ENCODE data around the genes TP53BP1 and PPIP5K1.

DNA sequence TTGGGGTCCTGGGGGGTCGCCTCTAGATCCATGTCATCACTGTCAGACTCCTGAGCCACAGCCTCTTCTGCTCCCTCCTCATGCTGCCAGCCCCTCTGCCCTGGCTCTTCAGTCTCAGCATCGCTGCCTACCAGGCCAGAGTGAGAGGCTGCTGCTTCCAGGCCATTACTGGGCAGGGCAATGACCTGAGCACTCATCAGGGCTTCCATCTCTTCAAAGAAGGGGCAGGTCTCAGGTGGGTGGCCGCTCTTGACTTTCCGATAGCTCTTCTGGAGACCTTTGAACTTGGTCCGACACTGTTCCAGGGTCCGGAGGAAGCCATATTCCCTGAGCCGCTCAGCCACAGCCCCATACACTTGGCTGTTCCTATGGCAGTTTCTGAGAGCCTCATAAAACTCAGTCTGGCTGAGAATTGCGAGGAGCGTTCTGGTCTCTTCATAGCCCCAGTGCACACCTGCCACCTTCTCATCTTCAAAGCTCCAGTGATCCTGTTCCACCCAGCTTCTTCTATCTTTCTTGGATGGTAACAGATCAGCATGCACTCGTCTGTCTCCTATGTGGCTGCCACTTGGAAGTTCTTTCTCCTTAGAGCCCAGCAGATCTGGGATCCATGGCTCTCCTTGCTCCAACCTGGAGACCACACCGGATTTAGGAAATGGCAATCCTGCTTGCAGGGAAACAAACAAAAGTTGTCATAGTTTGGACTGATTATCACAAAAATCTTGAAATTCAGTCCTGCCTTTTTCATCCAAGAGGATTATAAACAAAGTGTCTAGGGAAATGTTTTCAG is 4.5 kb downstream of the ZSCAN29 start:
- PRO-cap: no peak

- PRO-cap: no peak
Measured at GRCh38 chr15:43368727-43369382, 2.0 kb downstream of the ZSCAN29 start.

GRCh38 chr15:43369528-43370153 is 1.2 kb downstream of the ZSCAN29 start:
- PRO-cap: no peak

DNA sequence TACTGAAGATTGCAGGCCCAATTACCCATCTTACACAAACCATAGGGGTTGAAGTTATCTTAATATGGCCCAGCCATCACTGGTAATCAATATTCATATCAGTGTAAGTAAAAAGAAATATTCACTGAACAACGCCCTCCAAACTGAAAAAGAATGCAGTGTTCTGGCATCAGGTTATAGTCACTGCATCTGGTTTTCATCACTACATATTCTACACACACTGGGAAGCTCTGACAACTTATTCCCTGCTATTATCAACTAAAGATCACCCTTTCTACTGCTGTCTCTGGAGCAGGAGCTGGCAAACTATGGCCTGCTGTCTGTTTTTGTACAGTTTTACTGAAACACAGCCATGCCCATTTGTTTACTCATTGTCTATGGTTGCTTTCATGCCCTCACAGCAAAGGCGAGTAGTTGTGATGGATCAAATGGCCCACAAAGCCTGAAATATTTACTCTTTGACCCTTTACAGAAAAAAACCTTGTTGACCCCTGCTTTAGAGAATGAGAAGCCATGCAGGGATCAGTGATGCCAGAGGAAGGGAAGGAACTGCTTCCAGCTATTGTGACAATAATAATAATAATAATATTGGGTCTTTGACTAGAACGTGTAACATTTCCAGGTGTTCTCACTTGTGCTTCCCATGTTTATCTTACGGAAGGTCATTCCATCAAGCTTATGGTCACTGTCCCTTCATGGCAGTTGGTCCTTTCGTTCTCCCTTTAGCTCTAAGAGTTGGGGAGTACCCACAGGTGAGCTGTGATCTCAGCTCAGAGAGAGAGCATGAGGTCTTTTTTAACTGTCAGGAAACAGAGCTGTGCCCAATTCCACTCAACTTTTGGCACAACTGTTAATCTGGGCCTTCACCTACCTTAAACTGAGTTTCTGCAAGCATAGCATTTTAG is 35.5 kb downstream of the TUBGCP4 start:
- PRO-cap: no peak

DNA sequence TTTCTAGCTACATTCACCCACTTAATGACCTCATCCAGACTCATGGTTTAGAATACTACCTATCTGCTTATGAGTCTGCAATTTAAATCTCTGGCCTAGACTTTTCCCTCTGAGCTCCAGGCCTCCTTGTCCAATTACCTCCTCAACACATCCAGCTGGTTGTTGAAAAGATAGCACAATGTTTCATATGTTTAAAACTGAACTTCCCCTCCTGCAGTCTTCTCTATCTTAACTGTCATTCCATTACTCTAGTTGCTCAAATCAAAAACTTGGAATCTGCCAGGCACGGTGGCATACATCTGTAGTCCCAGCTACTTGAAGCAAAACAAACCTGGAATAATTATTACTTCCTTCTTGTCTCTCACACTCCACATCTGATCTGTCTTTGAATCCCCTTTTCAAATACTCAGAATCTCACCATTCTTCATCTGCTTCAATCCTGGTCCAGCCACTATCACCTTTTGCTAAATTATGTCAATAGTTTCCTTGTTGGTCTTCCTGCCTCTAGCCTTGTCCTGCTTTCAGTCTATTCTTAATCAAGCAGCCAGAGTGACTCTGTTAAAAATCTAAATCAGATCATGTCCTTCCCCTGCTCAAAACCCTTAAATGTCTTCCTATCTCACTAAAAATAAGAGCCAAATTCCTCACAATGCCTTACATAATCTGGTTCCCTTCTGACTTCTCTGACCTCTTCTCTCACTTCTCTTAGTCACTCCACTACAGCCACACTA is 8.9 kb downstream of the TP53BP1 start:
- PRO-cap: no peak

DNA sequence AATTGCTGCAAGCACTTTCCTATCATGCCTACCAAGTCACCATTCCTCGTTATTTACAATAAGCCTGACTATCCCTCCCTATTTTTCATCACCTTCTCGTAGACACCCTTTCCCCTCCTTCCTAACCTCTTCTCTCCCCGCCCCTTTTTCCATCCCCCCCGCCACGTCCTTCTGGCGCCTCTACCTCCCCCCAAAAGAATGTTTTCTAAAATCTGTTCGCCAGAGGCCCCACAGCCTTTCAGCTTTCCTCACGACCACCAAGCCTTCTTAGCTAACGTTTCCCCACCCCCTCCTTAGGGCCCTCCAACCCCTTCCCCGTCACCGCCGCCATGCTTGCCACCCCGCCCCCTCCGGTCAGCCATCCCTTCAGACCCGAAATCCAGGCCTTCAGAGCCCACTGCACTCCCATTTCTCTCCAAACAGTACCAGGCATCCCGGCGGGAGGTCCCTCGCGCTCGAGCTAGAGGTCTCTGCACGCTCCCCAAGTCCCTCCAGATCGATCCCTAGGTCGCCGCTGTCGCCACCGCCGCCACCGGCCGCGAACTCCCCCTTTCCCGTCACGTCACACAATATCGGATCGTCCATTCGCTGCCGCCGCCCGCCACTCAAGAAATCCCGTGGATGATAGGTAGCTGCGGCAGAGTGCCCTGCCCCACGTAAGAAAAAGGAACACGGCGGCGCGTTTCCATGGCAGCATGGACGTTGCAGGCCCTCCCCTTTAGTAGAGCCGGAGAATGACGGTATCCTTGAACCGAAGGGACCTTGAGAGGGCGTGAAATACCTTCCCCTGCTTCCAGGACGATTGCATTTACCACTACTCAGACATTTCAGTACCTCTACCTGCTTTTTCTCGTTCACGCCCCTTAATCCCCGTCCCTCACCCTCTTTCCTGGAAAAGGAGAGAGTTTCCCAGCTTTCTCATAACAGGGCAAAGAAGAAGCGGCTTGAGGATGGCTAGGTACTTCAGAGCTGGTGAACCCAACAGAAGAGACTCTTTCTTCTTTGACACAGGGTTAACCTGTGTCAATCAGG is at the start of gene TP53BP1:
TP53BP1 (minus strand) TSS at position 546 of the 1,032 bp plus-strand sequence.
- PRO-cap: unidirectional peak, minus-strand start at position 331 of the sequence; unidirectional peak, minus-strand start at position 559 of the sequence

DNA sequence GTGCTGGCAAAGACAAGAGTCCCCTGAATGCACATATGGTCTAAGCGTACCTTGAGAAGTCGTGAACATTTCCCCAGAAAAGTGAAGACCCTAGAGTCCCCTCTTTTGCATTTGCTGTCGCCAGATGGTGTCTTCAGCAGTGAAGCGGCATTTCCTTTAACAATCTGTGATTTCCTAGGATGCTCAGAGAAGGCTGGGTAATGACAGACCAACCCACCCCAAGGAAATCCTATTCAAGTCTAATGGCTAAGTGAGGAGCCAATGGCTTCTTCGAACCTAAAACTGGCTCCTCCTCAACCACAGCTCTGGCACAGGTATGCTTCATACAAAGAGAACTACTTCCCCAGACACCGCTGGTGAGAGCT is 16.7 kb downstream of the MAP1A start:
- PRO-cap: no peak

DNA sequence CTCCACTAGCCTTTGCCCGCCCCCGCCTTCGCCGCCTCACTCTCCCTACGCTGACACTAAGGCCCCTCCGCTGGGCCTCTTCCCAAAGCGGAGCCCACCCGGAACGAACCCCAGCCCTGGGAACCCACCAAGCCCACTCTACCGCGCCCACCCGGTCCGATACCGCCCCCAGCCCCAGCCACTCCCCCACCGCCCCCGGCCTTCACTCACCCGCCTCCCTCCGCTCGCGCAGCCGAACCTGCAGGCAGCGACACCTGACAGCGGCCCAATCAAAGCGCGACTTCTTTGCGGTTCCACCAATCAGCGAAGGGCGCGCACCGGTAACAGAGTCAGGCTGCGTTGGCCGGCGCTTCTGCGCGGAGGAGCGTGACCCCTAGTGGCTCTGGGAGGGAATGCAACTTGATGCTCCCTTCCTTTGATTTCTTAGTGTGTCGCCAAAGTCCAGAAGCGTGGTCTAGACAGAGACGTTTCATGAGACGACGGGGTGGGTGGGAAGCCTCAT is at the start of gene PPIP5K1:
PPIP5K1 (minus strand) TSS at position 247 of the 502 bp plus-strand sequence.
- PRO-cap: no peak

GRCh38 chr15:43793724-43794093 is 1.6 kb downstream of the SERF2 start:
- PRO-cap: no peak

GRCh38 chr15:43817075-43817683 is 7.3 kb downstream of the MFAP1 start:
- PRO-cap: no peak

DNA sequence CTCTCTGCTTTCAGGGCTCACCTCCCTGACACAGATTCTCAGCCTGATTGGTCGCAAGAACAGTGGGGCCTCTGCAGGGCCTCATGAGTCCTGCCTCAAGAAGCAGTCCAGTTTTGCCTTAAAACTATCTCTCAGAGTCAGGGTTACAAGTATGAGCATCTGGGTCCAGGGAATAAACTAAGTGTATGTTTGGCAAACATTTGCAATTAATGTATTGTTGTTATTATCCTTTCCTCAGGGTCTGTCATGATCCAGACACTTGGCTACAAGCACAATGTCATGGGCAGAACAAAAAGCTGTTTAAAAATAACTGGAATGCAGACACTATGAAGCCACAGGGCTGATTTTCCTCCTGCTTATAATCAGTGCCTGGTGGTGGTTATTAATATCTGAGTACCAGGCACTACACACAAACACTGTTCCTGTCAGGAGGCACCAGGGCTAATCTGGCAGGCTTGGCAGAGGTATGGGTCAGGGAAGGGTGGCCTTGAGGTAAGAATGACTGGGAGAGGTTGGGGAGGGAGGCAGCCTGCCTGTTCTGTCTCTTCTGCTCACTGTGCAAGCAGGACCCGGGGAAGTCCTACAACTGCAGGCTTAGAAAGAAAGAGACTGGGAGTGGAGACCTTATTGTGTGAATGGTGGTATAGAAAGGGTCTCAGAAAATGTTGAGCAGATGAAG is 67.1 kb downstream of the WDR76 start:
- PRO-cap: no peak

- PRO-cap: no peak
Measured at GRCh38 chr15:44288879-44289662, 552 bp downstream of the GOLM2 start.

GRCh38 chr15:44301225-44301658 is 12.7 kb downstream of the GOLM2 start:
- PRO-cap: no peak

- PRO-cap: no peak
Measured at GRCh38 chr15:44474058-44474370, 46.6 kb downstream of the CTDSPL2 start.

DNA sequence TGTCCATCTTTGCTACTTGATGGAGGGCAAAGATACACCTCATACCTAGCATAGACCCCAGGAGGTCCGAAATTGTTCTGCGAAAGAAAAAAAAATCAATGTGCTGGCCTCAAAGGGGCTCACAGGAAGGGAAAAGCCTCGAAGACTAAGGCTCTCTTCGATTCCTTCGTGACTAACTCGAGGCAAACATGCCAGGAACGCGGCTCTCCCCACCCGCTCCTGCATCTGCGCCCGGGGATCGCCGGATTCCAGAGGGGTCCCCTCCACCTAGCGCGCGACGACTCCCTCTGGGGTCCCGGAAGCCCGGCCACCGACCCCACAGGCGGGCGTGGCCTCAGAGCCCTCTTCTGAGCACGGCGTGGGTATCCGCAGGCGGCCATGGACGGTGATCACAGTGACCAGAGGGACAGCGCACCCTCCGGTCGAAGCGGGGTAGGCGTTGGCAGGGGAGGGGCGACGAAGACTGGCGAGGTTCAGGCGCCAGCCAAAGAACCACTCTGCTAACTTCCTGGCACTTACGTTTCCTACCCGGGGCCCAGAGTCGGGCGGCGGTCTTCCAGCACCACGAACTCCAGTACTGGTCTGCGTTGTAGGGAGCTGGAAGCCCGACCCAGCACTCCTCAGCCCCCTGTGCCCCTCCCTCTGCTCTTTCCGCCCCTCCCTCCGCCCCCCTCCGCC is 526 bp upstream of the EIF3J start:
- PRO-cap: unidirectional peak, minus-strand start at position 396 of the sequence; bidirectional peak, plus-strand start outside the sequence, minus-strand start at position 579 of the sequence

GRCh38 chr15:44717404-44718261 is 6.3 kb downstream of the B2M start:
- PRO-cap: no peak

GRCh38 chr15:44810013-44810703 is 73.8 kb downstream of the TRIM69 start:
- PRO-cap: no peak

GRCh38 chr15:44811405-44812699 is 75.5 kb downstream of the TRIM69 start:
- PRO-cap: no peak

DNA sequence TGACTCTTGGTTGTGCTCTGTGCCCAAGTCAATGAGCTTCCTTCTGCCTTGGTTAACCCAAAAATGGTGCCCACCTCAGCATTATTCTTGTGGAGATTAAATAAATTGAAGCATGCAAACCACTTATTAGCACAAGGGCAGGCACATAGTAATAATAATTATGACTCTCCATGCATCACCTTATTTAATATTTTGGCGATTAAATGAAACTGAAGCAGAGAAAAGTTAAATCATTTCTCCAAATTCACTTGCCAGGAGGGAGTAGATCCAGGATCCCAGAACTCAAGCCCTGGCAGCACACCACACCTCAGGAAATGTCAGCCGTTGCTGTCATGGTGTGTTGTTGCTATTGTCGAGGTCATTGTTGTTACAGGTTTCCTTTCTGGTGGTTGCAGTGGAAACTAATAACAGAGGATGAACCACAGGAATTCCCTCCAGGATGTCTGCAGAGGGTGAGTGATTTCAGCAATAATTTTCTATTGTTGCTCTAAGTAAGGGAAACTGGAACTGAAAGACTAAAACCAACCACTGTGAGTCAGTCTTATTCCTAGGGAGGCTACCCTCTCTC is 102.4 kb downstream of the TRIM69 start:
- PRO-cap: no peak

- PRO-cap: no peak
Measured at GRCh38 chr15:45128676-45129662, 710 bp downstream of the DUOXA1 start.